ENCODE measurements around the gene CROCC.

DNA sequence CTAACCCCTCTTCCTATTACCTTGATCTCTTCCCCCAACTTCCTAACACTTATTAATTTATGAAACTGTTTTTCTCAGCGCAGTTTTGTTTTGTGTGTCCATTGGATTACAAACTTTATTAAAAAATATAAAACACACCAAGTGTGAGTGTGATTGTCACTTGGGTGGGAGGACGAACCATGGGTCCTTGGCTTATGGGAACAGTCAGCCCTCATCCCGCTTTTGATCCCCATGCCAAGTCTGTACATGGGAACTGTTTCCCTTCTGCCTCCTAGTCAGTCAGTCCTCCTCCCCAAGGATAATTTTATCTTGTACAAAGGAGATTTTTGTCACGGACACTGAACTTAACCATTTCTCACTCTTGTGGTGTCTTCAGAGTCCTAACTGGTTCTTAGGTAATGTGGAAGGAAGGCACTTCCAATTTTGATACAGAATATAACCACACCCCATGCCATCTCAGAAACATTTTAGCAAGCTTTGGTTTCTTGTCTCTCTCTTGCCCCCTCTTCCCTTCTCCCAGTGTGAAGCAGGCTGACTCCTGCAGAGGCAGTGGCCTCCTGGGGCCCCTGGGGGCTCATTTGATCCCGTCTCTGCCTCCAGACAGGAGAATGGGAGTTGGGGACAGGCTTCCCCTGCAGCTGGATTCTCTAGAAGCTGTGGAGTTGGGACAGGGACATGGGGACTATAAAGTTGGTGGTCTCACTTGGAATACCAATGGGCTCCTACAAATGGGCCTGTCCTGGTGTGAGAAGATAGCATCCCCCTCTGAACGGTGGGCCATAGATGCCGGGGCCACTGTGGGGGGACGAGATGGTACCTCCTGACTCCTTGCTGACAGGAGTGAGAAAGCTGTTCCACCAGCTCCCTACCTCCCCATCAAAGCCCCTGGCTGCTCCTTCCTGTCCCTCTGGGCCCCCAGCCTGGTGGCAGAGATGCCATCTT is 35.3 kb downstream of the ZBTB17 start:
- PRO-cap, result no peak
- RAMPAGE, long total RNA, 4 experiments, result no peak in any of the 4 experiments

DNA sequence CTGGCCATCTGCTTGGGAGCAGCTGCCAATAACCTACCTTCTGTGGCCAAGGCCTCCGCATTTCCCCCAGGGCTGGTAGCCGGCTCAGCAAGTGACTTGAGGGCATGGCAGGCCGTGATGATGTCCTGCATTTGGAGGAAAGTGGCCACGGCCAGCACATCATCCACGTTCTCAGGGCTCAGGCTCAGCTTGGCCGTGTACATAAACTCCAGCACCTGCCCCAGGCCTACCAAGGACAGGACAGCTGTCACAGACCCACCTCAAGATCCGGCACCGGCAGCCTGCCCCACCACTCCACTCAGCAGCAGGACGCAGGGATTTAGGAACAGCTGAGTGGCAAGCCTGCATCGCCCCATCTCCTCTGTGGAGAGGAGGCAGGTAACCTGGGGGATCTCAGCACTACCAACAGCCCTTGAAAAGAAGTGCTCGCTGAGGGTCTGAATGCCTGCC is 29.0 kb downstream of the ZBTB17 start:
- PRO-cap, result no peak
- RAMPAGE, long total RNA, 4 experiments, result start-site peak on the minus strand in 1 of 4 experiments, centred at position 145 of the sequence, 22 reads per replicate

GRCh38 chr1:15982783-15983302 is 6.9 kb upstream of the ZBTB17 start:
- PRO-cap, result no peak
- RAMPAGE, long total RNA, 4 experiments, result no peak in any of the 4 experiments

GRCh38 chr1:16015108-16015898 is 2.5 kb downstream of the HSPB7 start:
- PRO-cap, result no peak
- RAMPAGE, long total RNA, 4 experiments, result start-site peak on the minus strand in 1 of 4 experiments, at chr1:16015216-16015738 at its widest, 5 to 7 reads per replicate

DNA sequence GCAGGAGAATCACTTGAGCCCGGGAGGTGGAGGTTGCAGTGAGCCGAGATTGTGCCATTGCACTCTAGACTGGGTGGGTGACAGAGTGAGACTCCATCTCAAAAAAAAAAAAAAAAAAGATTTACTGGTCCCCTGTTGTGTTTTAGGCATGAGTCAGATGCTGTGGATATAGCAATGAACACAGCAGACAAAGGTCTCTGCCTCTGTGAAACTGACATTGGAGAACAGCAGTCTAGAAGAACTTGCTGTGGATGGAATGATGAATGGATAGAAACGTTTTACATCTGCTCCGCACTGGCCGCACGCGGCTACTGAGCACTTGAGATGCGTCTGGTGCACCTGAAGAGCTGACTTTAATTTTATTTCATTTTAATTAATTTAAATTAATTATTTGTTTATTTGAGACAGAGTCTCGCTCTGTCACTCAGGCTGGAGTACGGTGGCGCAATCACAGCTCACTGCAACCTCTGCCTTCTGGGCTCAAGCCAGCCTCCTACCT is 24.5 kb upstream of the EPHA2 start:
- PRO-cap, result no peak
- RAMPAGE, long total RNA, 4 experiments, result no peak in any of the 4 experiments

DNA sequence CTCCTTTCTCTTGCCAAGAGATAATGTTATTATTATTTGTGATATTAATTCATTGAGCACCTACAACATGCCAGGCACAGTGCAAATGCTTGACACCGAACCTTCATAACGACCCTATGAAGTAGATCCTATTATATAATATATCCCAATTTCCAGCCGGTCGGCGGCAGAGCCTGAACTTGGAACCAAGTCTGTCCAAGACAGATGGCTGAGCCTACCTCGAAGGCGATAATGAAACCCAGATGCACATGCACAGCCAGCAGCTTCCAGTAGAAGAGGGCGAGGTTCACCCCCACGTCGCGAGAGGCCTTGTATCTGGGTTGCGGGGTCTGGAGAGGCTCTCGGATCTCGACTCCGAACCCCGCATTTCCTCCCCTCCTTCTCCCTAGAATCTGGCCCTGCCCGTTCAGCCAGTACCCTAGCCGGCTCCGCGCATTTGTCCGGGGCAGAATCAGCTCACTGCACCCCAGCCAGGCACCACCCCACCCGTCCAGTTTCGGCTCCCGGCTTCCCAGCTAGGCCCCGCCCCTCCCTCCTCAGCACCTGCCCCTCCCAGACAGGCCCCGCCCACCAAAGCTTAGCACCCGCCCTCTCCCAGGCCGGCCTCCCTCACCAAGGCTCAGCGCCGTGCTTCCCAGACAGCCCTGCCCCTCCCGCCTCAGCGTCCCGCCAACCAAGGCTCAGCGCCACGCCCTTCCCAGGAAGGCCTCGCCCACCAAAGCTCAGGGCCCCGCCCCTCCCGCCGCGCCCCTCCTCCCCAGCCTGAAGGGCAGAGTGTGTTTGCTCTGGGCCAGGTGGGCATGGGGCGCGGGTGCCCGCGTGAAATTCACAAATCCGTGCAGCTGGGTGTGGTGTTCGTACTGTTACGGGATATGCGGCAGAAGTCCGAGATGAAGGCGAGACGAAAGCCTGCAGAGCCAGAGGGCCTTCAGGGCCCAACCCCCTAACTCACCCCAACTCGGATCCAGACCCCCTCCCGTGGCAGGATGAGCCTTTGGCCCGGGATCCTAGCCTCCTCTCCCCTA is 4.8 kb upstream of the ARHGEF19 start:
- PRO-cap, result bidirectional peak, plus-strand start at position 262 of the sequence, minus-strand start at position 230 of the sequence; bidirectional peak, plus-strand start at position 880 of the sequence, minus-strand start at position 492 of the sequence
- RAMPAGE, long total RNA, 4 experiments, result start-site peak on the minus strand in 3 of 4 experiments, centred at positions 437 to 498 of the sequence, 7 to 19 reads per replicate

DNA sequence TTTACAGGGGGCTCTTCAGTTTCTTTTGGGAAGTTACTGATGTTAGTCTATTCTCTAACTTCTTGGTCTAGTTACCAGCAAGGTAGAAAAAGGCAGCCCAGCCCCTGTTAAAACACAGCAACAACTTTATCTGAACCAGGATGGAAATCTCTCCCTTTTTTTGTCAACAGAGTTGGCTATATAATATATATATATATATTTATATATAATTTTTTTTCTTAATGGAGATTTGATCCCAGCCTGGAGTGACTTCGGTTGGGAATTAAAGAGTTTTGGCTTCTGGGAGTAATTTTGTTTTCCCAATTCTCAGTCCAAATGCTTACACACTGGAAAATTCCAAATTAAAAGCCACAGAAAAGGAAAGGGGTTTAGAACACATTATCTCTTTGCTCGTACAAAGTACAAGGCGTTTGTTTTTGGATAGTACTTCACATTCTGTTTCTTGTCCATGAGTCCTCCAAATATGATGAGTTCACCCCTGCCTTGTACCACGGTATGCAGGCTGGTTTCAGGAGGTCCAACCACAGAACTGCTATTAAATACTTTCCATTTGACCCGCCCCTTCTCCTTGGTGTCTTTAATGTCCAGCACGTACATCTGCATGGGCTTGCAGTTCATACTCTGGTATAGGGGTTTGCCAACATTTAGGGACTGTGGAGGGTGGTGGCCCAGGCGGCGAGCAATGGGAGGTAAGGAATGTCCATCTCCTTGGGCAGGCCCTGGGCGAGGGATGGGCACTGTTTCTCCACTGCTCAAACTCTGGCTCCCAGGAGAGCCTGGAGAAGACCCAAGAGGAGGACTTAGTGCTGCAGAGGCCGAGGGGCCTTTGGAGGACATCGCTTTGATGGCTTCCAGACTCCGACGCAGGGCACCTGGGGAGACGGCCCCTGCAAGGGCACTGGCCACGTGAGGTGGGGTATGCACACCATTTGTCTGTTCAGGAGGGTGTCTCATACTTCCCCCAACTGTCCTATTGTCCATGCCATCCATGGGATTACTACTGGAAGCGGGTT is 13.6 kb upstream of the CPLANE2 start:
- PRO-cap, result no peak
- RAMPAGE, long total RNA, 4 experiments, result no peak in any of the 4 experiments

DNA sequence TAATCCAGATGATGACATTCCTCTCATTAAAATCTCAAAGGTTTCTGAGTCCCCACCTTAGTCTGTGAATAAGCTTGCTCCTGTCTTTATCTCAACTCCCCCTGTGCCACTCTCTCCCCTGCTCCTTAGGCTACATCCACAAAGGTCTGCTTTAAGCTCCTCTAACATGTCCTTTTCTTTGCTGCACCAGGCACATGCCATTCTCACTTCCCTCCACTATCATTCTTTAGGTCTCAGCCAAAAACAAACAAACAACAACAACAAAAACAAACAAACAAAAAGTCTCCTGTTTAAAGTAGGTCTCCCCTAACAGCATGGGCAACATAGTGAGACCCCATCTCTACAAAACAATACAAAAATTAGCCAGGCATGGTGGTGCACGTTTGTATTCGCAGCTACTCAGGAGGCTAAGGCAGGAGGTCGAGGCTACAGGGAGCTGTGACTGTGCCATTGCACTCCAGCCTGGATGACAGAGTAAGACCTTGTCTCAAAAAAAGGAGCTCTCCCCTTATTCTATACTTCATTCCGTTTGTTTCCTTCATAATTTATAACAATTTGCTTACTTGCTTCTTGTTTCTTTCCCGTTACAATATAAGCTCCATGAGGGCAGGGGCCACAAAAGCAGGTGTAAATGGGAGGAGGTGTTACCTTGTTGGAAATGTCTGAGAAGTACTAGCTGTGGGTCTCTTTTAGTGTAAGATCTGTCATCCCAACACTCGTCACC is 52.6 kb upstream of the CPLANE2 start:
- PRO-cap, result no peak
- RAMPAGE, long total RNA, 4 experiments, result start-site peak on the minus strand in 1 of 4 experiments, centred at position 481 of the sequence, 8 reads per replicate

- PRO-cap, result no peak
- RAMPAGE, long total RNA, 4 experiments, result start-site peak on the plus strand in 1 of 4 experiments, at chr1:16443655-16443664 at its widest, 23 reads per replicate
Measured at GRCh38 chr1:16443387-16443787, 2.9 kb downstream of the NECAP2 start.

DNA sequence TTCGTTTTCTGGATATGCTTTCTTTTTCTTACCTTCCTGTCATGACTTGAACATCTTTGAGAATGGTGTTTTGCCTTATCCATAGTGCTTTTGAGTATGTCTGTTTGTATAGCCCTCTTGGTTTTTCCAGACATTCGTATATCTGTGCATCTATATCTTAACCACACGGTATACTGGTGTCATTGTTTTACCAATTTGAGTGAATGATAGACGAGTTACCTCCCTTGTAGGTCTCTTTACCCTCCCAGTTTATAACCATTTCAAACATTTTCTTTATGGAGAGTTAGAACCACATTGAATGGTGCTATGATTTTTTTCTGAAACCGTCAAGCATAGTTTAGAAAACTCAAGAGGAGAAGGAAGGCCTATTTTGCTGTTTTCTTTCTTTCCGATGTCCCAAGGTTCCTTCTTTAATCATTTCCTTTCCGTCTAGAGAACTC is 32.0 kb downstream of the NECAP2 start:
- PRO-cap, result no peak
- RAMPAGE, long total RNA, 4 experiments, result no peak in any of the 4 experiments

GRCh38 chr1:16642816-16643445 is 202.4 kb downstream of the NECAP2 start:
- PRO-cap, result no peak
- RAMPAGE, long total RNA, 4 experiments, result start-site peak on the minus strand in 1 of 4 experiments, at chr1:16642992-16643304 at its widest, 24 reads per replicate

DNA sequence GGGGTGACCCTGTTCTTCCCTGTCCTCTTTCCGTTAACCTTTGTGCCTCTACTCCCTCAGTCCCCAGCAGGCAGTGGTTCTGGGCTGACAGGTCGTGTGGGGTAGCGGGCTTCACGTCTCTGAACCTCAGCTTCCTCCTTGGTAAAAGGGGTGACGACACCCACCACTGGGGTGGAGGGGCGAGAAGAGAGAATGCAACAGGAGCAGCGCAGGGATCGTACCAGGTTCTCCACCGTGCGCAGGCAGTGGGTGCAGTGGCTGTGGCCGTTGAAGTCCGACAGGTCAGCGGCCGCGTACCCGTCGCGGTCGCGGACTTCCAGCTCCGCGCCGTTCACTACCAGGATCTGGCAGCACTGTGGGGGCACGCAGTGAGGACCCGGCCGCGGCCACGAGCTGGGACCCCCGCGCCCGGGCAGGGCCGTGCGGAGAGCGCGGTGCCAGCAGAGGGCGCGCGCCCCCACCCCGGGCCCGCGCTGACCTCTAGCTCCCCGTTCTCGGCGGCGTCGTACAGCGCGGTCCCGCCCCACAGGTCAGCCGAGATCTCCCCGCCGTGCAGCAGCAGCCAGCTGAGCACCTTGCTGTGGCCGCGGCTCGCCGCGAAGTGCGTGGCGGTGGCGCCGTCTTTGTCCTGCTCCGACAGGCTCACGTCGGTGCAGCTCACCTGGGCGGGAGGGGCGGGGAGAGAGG is 214.5 kb upstream of the CROCC start:
- PRO-cap, result no peak
- RAMPAGE, long total RNA, 4 experiments, result no peak in any of the 4 experiments

DNA sequence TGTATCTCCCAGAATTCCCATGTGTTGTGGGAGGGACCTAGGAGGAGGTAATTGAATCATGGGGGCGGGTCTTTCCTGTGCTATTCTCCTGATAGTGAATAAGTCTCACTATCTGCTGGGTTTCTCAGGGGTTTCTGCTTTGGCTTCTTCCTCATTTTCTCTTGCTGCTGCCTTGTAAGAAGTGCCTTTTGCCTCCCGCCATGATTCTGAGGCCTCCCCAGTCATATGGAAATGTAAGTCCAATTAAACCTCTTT is 51.8 kb upstream of the CROCC start:
- PRO-cap, result no peak
- RAMPAGE, long total RNA, 4 experiments, result no peak in any of the 4 experiments

DNA sequence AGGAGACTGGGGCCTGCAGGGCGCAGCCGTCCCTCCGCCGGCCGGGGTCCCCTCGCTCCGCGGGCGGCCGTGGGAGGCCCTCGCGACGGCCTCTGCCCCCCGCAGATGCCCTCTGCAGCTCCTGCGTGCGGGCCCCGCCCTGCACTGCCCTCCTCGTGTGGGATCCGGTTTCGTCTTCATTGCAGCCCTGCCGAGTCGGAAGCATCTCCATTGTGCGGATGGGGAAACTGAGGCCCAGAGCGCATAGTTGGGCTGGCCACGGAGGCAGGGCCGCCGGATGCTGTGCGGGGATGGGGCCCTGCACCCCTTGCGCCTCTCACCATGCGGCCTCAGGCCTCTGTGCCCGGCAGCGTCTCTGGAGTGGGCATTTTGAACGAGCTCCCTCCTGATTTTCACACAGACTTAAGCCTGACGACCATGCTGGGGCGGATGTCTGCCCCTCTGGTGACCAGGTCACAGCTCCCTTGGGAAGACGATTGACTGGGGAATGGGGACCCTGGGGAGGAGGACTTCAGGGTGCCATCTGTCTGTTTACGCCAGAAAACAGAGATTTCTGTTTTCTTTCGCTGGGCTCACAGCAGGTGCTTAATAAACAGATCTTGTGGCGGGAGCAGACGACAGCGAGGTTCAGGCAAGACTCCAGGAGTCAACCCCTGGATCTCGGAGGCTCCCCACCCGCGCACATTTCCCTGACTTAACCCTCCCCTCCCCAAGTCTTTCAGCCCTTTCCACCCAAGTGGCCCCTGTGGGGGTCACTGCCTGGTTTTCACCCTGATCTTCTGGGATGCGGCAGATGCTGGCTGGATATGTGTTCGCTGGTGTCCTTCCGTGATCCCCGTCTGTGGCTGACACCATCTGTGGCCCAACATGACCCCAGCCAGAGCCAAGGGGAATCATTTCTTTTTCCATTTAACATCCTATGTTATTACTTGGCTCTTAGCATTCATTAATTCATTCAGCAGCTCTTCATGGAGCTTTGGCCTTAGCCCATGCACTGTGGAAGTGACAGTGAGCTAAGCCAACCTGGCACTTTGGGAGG is 7.0 kb upstream of the CROCC start:
- PRO-cap, result bidirectional peak, plus-strand start at position 179 of the sequence, minus-strand start at position 178 of the sequence
- RAMPAGE, long total RNA, 4 experiments, result no peak in any of the 4 experiments

GRCh38 chr1:16921479-16922042 is at the start of gene CROCC:
TSS of gene CROCC (plus strand) at chr1:16921931.
- PRO-cap, result no peak
- RAMPAGE, long total RNA, 4 experiments, result no peak in any of the 4 experiments

- PRO-cap, result no peak
- RAMPAGE, long total RNA, 4 experiments, result start-site peak on the plus strand in 1 of 4 experiments, at chr1:16944032-16944122 at its widest, 5 reads per replicate
Measured at GRCh38 chr1:16943728-16944418, 22.1 kb downstream of the CROCC start.

GRCh38 chr1:16969474-16969980 is 10.9 kb downstream of the MFAP2 start:
- PRO-cap, result no peak
- RAMPAGE, long total RNA, 4 experiments, result start-site peak on the plus strand in 1 of 4 experiments, at chr1:16969695-16969930 at its widest, 7 reads per replicate

DNA sequence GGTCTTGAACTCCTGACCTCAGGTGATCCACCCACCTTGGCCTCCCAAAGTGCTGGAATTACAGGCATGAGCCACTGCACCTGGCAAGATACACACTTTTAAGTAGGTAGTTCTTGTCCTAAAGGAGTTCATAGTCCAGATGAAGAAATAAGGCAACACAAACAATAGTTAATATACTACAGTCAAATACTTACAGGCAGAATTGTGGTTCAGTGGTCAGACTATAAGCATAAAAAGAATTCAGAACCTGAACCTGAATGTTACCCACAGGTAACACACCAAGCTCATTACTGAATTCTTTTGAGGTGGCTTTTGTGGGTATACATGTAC is 1.8 kb downstream of the SDHB start:
- PRO-cap, result unidirectional peak, plus-strand start at position 199 of the sequence
- RAMPAGE, long total RNA, 4 experiments, result no peak in any of the 4 experiments

DNA sequence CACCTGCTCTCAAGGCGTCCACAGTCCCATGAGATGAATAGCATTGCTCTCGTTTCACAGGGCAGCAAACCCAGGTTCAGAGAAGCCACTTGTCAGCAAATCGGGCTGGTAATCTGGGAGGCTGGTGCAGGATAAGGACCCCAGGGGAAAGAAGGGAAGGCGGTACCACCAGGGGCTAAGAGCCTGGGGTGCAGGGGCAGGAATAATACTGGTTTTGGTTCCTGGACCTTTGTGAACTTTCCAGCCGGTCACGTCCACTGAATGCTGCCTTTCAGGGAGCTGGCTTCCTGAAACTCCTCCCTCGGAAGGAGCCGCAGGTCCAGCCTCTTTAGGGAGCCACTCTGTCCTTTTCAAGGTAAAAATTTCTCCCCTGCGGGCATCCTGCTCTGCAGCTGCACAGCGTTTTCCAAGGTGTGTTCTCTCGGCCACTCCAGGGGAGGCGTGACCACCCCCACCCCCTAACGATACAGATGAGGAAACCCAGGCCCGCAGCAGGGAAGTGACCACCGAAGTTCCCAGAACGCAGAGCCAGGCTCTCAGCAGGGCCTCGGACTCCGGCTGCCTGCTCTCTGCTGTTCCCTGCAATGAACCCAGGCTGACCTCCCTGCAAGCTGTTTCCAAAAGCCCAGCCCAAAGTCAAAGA is 21.5 kb downstream of the PADI2 start:
- PRO-cap, result no peak
- RAMPAGE, long total RNA, 4 experiments, result no peak in any of the 4 experiments

- PRO-cap, result no peak
- RAMPAGE, long total RNA, 4 experiments, result no peak in any of the 4 experiments
Measured at GRCh38 chr1:17207816-17208414, 3.0 kb downstream of the PADI1 start.

All from transverse colon (tissue), 4 donors.